ENCODE measurements around the genes P2RY10, TENT5D and POU3F4.

- PRO-cap = unidirectional peak, plus-strand start at chrX:77046404; unidirectional peak, minus-strand start at chrX:77046615
Measured at GRCh38 chrX:77046048-77046799, 401.0 kb upstream of the FGF16 start.

DNA sequence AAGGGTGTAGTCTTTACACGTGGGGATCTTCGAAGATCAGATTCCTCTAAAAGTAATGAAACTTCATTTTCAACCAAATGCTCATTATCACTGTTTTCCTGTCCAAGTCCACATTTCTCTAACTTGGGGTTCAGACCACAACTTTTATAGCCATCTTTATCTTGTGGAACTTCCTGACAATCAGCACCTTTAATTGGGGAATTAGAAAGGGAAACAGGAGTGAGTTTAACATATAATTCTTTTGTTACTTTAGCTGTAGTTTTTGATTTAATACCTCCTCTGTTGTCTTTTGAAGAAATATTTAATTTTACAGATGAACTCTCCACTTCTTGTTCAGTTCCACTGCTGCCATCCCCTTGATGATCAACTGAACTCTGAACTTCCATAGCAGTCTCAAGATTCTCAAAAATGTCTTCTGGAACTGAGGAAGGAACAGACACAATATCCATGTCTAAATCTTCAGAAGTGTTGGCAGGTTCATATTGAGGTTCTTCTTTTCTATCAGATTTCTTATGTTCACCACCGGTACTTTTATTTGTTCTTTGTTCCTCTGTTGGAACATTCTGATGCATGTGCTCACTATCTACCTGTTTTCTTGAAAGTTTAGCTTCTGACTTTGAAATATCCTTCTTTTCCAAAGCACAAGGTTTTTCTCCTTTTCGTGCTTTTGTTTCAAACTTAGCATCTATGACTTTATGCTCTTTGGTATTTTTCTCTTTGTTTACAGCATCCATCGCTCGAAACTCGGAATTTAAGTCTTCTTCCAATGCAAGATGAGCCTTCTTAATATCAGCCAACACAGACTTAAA lies 102.5 kb downstream of the ATRX start:
- PRO-cap = no peak

GRCh38 chrX:78105693-78107095 lies 2.1 kb downstream of the PGK1 start:
- PRO-cap = no peak

GRCh38 chrX:78118566-78119219 lies 14.6 kb downstream of the PGK1 start:
- PRO-cap = no peak

DNA sequence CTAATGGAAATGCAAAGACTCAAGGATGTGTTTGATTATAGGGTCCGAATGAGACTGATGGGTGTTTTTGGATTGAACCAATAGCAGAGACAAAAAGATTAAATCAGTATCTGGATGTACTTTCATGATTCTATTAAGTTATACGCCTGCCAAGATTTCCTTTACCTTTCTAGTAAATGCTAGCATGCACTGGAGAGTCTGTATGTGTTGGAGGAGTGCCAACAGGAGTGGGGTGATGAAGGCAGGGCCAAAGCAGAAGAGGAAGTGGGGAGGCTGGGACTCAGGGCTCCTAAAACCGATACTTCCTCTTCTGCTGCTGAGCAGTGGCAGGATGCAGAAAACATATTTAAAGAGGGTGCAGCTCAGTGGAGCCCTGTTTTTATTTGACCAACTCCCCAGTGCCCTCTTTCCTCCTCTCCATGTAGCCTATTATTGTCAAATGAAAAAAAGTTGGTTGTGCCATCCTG lies 5.6 kb downstream of the CYSLTR1 start:
- PRO-cap = no peak

- PRO-cap = no peak
Measured at GRCh38 chrX:78944965-78945509, at the start of gene P2RY10. Gene P2RY10 (plus strand): TSS chrX:78945391.

DNA sequence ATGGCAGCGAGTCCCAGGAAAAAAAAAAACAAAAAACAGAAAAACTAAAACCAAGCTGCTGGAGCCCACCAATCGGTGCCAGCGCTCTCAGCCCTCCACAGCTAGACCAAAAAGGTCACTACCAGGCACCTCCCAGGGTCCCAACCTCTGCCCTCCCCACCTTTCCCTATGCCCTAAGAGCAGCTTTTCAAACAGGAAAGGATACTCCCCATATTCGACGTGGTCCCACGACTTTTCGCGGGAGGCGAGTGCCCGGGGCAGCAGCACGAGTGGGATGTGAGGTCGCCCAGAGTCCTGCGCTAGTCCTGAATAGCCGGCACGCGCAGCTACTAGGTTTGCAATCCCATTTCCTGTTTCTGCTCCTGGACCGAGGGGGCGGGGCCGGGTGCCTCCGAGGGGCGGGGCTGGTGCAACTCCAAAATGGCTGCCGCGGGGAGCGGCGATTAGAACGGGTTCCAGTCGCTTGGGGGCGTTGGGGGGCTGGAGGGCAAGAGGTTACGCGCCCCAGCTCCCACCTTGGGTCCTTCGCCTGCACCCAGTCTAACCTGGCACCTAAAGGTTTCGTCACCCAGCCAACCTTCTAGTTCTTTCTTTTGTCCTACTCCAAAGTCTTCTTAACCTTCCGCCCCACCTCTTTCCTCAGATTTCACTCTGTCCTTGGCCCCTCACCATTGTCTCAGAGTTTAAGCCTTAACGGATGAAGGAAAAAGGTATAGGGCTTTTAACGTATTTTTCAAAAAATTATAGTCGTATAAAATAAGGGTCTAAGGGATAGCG lies 85.1 kb upstream of the TENT5D start:
- PRO-cap = bidirectional peak, plus-strand start at position 418 of the sequence, minus-strand start at position 357 of the sequence

GRCh38 chrX:80420282-80420510 lies at the start of gene TENT5D:
Gene TENT5D (plus strand): TSS chrX:80420447.
- PRO-cap = no peak

DNA sequence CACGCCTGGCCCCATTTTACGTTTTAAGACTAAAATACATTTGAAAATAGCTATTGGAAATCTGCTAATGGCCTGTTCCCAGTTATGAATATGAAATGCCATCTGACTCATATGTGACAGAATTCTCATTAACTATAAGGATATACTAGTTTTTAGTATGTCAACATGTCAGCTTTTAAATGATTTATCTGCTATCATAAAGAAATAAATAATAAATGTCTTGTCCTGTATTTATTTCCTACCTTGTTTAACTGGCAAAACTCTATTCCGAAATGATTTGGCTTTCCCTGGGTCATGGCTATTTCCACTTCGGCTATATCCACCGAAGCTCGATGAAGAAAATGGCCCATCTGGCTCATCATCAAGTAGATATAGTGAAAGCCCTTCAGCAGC lies 128.6 kb downstream of the BRWD3 start:
- PRO-cap = no peak

GRCh38 chrX:80717468-80717872 lies 92.2 kb downstream of the BRWD3 start:
- PRO-cap = no peak

- PRO-cap = no peak
Measured at GRCh38 chrX:81262419-81262997, 60.6 kb downstream of the SH3BGRL start.

DNA sequence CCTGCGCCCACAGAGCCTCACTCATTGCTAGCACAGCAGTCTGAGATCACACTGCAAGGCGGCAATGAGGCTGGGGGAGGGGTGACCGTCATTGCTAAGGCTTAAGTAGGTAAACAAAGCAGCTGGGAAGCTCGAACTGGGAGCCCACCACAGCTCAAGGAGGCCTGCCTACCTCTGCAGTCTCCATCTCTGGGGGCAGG lies 738.6 kb downstream of the SH3BGRL start:
- PRO-cap = no peak

DNA sequence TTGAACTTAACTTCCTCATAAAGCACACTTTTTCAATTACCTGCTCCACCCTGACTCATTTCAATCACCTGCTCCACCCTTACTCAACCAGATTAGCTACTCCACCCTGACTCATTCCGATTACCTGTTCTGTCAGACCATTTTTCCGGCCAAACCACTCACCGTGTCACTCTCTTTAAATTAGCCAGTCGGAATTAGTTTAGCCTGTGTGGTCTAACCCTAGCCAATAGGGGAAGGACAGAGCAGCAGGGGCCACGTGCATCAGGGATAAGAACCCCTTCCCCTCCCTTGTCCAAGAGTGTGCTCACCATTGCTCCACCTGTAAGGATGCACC lies 751.7 kb upstream of the POU3F4 start:
- PRO-cap = no peak

- PRO-cap = no peak
Measured at GRCh38 chrX:82945274-82945642, 562.8 kb upstream of the POU3F4 start.

DNA sequence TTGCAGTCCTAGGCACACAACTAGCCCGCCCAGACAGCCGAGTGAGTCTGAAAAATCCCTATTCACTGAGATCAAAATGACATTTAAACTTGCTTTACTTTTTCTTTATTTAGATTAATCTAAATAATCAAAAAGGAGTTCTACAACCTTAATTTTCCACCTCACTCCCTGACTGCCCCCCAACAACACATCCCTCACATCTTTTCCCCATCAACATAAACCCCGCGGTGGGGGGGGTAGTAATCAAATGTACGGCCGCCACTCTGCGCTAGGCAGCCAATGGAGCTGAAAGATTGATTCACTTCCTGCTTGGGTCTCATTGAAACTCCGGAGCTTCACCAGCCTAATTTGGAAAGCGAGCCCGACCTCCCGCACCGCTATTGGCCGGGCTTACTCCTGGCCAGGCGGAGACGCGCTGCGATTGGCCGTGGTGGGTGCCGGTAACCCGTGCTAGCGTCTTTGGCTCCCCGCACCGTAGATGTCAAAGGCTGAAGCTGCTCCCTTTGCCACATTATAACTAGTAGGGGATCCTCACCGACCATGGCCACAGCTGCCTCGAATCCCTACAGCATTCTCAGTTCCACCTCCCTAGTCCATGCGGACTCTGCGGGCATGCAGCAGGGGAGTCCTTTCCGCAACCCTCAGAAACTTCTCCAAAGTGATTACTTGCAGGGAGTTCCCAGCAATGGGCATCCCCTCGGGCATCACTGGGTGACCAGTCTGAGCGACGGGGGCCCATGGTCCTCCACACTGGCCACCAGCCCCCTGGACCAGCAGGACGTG lies at the start of gene POU3F4:
Gene POU3F4 (plus strand): TSS at position 506 of the 783 bp plus-strand sequence.
- PRO-cap = no peak

DNA sequence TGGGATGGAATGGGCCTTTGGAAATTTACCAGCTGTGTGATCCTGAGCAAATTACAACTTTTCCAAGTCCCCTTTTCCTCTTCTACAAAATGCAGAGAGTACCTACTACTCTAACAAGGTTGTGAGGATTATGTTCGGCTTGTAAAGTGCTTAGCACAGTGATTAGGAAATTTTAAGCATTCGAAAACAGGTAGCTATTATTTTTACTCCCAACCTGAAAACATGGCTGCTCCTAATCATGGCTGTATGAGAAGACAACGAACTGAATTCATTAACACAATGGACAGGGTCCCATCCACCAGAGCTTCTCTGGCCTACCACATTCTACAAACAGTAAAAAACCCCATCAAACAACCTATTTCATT lies 1.1 kb downstream of the CHM start:
- PRO-cap = bidirectional peak, plus-strand start at position 271 of the sequence, minus-strand start at position 239 of the sequence

DNA sequence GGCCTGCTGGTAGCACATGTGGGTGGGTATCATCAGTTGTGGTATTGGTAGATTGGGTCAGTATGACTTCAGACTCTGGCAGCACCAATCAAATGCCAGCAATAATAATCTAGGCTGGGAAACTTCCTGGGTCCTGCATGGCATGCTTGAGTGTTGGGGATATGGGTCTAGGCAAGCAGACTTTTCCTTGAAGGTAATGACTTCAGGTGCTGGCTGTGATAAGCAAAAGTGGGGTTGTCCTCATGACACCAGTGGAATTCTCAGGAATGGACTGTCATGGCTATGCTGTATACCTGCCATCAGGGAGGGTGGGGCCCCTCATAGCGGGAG lies 577.5 kb downstream of the DACH2 start:
- PRO-cap = no peak

DNA sequence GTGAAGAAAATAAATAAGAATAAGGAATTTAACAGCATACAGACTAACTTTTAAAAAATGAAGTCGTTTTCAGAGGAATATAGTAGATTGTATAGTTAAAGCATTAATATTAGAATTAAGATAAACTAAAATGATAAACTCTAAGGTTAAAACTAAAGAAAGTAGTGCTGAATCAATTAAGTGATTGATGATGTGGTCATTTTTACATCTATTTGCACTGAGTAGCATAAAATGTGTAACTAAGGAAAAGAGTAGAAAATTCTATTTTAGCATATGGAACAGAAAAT lies 531.0 kb downstream of the FAM133A start:
- PRO-cap = no peak

DNA sequence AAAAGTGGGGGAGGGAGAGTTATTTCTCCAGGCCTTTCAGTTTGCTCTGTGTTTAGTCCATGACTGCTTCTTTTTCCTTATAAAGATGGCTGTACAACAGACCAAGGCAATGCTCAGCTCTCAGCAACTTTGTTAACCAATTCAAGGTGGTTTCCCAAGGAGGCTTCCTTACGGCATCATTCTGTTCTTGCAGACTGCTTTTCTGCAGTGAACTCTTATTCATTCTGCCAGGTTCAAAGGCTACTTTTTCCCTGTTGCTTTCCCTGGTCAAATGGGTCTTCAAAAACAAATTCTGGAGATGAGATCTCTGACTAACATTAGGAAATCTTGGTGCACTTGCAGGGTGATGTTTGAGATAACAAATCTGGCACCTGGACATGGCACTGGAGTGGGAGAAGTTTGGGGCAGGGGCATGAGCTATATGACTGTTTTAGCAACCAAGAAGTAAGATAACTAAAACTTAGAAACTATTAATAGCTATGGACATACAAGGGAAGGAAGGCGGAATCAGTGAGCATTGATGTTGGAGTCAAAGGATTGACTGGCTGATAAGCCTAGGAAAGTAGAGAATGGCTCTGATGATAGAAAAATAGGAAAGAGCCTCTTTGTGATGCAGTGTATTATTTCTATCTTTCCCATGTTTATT lies 129.8 kb downstream of the RPA4 start:
- PRO-cap = no peak

DNA sequence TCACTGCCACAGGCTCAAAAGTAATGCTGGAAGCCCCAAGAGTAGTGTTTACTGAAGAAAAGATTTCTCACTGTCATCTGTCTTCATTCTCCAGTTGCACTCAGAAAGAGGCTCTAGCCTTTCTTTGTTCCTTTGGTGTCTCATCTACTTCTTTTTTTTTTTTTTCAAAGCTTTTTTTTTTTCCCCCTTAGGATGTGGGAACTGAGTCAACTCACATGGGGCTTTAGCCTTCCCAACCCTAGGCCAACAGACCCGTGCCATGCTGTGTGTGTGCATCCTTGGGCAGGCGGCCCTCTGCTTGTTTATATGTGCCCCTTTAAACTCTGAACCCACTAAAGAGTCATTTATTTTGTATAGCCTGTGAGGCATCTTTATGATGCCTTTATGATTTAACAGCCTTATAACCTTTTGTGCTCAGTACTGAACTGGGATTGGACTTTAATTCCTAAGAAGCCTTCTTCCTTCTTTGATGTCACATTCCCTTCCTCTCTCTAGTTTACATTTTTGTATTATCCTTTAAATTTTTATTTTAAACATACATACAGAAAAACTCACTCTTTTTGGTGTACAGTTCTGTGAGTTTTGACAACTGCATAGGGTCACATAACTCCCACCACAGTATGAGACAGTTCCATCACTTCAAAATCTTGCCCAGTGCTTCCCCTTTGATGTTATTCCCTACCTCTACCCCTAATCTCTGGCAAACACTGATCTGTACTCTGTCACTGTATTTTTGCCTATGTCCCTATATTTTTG lies 15.8 kb downstream of the SRPX2 start:
- PRO-cap = no peak